Measurements from ENCODE around the gene OXGR1.

GRCh38 chr13:96994093-96995235 lies at the start of gene OXGR1:
OXGR1 (minus strand) TSS chr13:96994476.
- PRO-cap = no peak
- RRBS = 18% methylated on average over 15 of the region's 60 CpGs

GRCh38 chr13:97220297-97221037 lies 1.7 kb upstream of the MBNL2 start:
- PRO-cap = no peak
- RRBS = no CpG with 5 or more reads among the region's 2 CpGs

DNA sequence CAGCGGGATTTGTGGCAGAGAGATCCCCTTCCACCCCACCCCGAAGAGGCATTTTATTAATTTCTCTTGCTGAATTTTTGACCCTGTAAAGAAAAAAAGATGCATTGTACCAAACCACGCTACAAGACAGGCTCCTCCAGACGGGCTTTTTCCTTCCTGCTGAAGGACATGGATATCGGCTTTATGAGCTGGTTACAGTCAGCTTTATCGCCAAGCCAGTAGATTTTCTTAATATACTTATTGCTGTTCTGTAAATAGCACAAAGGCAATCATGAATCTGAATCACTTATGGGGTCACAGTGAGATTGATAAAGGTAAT lies 24.5 kb downstream of the MBNL2 start:
- PRO-cap = no peak
- RRBS = no CpG with 5 or more reads among the region's 6 CpGs

DNA sequence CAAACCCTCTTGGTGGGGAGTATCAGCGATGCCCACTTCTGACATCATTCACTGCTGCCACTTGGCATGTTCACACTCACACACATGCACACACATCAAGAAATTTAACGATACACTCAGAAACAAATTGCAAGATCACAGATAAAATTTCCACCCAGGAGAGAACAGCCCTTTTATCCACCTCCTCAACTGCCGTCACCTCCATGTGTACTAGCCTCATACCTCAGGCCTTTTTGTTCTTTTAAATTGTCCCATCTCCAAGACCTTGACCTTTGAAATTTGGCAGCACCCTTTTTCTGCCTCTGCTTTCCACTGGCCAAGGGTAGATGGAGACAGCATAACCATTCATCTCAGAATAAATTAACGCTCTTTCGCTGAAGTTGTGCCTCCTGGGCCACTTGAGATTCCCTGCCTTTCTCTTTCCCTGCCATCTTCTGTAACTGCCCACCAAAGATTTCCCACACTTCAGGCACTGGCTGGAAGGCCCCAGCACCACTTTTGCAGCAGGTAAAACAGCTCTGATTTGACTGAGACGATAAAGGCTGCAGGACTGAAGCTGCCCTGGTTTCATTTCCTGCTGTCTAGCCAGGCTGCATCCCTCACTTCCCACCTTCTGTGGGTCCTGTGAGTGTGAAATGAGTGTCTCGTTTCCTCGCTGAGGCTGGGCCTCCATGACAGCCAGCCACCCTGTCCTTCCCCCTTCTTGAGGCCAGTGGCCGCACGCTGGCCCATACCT lies 39.3 kb downstream of the MBNL2 start:
- PRO-cap = no peak
- RRBS = no CpG with 5 or more reads among the region's 10 CpGs

- PRO-cap = no peak
- RRBS = no CpG with 5 or more reads among the region's 6 CpGs
Measured at GRCh38 chr13:97269599-97270295, 47.6 kb downstream of the MBNL2 start.

DNA sequence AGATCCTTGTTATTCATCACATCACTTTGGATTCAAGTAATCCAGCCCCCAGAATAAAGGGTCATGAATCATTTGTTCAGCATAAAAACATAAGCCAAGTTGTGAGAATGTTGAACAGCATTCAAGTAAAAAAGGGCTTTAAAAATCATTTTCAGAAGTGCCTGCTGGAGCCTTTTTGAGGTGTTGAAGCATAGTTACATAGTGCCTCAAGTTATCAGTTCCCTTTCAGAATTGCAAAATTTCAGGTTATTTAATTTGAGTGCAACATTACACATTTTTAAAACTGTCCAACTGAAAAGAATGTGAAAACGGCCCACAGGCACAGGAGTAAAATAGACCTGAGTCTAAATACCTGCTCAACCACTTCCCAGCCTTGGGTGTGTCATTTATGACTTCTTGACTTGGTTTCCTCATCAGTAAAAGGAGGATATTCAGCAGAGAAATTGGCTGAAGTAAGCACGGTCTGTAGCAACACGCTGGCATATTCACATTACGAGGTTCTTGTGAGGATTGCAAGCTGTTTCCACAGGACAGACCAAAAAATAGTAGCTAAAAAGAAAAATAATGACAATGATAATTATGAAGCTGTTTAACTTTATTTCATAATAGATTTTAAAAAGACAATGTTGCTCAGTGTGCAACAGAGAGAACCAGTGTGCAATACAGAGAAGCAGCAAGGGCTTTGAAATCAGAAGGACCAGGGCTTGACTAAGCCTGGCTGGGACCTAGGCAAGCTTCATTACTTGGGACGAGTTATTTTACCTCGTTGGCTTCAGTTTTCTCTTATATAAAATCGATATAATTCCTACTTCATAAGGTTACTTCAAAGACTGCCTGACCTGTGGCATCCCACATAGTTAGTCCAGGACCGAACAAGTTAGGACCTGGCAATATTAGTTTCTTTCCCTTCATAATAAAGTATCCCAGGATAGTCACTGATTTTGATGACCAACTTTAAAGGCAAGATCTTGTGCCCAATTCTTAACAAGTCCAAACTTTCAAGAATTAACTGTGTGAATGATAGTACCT lies 56.7 kb downstream of the MBNL2 start:
- PRO-cap = bidirectional peak, plus-strand start at position 691 of the sequence, minus-strand start at position 492 of the sequence
- RRBS = no CpG with 5 or more reads among the region's 8 CpGs

DNA sequence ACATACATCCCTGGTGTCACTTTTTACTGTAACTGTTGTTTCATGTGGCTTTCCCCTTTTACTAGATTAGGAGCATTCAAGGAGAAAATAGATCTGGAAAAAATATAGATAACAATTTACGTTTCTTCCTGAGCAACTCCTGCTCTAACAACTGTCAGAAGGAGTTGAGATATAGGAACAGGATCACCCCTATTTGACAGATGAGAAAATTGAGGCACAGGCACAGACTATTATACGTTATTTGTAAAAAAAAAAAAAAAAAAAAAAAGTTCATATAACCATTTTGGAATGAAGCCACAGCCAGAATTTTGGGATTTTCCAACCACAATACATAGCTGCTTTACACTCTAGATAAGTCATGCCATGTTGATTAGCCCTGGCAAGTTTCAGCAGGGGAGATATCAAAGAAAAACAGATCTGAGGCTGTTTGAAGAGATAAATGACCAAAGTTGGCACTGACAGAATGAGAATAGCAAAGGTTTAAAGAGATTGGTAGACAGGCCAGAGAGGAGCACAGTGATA lies 105.2 kb downstream of the MBNL2 start:
- PRO-cap = no peak
- RRBS = no CpG with 5 or more reads among the region's 2 CpGs

DNA sequence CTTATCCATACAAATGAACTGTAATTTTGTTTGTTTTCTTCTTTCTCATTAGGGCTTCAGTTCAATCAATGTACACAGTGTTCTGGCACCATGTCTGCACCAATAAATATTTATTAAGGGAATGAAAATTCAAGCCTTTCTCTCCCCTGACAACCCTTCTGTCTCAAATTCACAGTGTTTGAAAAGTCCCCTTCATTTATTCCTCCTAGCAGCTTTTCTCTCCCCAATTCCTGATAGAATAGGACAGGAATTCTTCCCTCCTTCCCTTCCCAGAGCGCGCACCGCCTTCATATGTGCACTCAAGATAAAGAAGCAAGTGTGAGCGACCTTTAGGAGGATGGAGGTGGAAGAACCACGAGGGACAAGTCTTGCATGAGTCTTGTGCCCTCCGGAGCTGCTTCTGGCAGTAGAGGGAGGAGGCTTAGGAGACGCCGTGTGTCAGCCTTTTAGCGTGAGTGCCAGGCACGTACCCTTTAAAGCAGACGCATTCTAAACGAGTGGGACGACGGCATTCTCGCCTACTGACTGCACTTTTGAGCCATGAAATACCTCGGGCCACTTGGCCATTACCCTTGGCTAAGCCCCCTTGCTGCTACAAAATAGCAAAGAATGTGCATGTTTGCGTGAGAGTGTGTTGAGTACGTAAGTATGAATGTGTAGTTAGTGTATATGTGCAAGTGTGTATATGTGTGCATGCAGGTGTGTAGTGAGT lies 95.4 kb upstream of the RAP2A start:
- PRO-cap = no peak
- RRBS = no CpG with 5 or more reads among the region's 18 CpGs

DNA sequence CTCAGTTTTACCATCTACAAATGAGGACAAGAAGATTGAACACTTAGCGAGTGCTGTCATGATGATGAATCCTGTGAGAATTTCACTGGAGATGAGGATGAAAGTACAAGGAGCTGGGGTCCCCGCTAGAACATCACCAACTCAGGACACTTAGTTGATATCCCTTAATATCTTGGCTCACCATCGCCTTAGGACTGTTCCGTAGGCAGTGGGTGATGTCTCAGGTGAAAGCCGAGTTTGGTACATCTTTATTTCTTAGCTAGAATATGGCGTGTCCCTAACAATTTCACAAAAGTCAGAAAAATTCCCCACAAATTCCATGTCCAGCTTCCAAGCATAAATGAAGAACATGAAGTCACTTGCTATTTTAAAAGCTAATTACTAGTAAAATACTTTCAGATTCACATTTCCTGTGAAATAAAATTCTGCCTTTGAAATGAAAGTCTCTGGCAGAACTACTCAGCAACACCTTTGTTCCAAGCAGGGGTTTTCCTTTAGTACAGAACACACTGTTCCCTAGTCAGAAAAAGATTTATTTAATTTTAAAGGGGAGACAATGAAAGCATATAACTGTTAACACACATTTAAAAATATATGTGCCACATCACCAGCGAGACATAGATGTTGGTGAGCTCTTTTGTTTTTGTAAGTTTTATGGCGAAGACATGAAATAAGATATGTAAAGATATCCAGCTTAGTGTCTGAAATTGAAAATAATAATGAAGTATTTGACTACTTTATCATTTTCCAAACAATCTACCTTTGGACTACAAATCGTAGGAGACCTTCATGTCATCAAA lies 26.5 kb upstream of the RAP2A start:
- PRO-cap = no peak
- RRBS = no CpG with 5 or more reads among the region's 9 CpGs

DNA sequence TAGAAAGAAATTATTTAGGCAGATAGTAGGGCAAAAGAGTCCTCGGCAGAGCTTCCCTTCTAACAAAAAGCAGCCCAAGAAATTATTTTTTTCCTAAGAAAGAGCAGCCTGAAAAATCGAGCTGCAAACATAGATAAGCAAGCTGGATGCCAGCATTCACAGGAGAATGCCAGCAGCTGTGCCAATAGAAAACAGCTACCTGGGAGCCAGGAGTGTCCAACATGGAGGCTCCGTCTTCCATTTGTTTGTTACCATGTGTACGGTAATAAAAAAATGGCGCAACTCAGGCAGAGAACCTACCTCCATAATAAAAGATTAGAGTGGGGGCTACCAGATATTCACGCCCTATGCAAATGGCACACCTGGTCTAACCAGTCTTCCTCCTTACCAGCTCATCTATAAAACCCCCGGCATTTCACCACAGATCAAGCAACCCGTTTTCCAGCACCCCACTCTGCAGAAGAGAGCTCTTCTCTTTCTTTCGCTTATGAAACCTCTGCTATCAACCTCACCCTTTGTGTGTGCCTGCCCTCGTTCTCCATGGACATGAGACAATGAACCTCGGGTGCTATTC lies 77.5 kb upstream of the IPO5 start:
- PRO-cap = no peak
- RRBS = no CpG with 5 or more reads among the region's 11 CpGs

GRCh38 chr13:97967942-97968288 lies 14.4 kb downstream of the IPO5 start:
- PRO-cap = no peak
- RRBS = no CpG with 5 or more reads among the region's 3 CpGs

- PRO-cap = no peak
- RRBS = no CpG with 5 or more reads among the region's 9 CpGs
Measured at GRCh38 chr13:98266148-98266766, 89.2 kb upstream of the RNF113B start.

DNA sequence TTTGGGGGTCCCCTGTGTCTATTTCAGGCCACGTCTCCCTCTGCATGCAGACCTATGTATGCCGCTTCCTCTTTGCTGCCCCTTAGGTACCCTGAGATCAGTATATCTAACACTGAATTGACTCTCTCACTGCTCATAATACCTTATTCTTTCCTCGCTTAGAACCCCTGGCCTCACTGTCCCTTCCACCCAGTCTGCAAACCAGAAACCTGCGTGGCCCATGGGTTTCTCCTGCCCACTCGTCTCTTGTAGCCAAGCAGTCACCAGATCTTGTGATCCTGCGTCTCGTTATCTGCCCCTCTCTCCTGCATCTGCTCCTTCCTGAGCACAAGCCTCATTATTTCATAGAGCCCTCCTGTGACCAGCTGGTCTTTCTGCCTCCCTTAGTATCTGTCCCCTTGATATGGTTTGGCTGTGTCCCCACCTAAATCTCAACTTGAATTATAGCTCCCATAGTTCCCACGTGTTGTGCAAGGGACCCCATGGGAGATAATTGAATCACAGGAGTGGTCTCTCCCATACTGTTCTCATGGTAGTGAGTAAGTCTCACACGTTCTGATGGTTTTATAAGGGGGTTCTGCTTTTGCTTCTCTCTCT lies 109.0 kb upstream of the RNF113B start:
- PRO-cap = no peak
- RRBS = no CpG with 5 or more reads among the region's 9 CpGs

- PRO-cap = no peak
- RRBS = no CpG with 5 or more reads among the region's 8 CpGs
Measured at GRCh38 chr13:98301716-98302282, 124.7 kb upstream of the RNF113B start.

GRCh38 chr13:98394863-98395472 lies 181.9 kb downstream of the STK24 start:
- PRO-cap = no peak
- RRBS = 91% methylated on average over 5 of the region's 35 CpGs

GRCh38 chr13:98451570-98452873 lies 124.9 kb downstream of the STK24 start:
- PRO-cap = bidirectional peak, plus-strand start at chr13:98452069, minus-strand start at chr13:98451968
- RRBS = no CpG with 5 or more reads among the region's 29 CpGs

DNA sequence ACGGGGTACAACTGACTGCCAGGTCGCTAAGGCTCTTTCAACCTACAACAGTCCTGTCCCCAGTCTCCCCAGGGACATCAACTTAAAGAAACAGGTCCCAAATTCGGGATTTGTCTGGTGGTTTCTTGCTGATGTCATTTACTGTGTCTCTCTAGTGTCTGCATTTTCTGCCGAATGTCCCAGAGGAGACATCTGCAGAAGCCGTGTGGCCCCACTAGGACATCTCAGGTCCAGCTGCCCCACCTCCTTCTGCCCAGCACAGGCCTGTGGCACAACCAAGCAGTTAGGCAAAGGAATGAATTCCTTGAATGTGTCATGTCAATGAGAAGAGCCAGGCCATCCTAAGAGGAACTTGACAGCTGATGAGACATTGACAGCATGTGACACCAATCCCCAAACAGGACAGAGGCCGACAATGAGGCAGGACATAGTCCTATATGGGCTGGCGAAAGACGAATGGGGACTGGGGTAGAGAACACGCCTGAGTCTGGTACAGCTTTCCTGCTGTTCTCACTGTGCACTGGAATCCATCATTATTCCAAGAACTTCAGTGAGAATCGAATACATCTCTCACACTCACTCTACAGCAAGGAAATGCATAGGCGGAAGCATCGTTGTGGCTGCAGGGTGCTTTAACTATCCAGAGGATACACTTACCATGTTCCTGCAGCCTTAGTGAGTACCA lies 109.3 kb downstream of the STK24 start:
- PRO-cap = no peak
- RRBS = no CpG with 5 or more reads among the region's 12 CpGs

GRCh38 chr13:98484348-98485395 lies 92.2 kb downstream of the STK24 start:
- PRO-cap = bidirectional peak, plus-strand start at chr13:98485180, minus-strand start at chr13:98484953
- RRBS = no CpG with 5 or more reads among the region's 22 CpGs

- PRO-cap = no peak
- RRBS = no CpG with 5 or more reads among the region's 17 CpGs
Measured at GRCh38 chr13:98528814-98529327, 48.0 kb downstream of the STK24 start.

DNA sequence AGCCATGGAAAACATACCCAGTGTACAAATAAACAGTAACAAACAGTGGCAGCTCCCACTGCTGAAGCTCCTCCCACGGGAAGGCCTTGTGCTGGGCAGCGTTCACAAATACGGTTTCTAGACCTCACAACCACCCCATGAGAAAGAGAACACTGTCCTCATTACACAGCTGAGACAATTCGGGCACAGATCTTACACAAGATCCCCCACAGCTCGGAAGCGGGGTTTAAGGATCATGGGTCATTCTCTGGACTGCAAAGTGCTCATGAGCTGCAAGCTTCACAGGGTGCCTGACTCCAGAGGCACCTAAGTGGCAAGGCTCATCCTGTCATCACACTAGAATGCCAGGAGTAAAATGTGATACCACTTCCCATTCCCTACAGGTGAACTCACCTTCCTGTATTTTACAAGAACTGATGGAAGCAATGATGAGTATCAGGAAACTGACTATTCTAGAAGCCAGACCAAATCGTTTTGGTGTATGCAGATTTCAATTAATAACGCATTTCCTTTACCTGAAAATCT lies 41.3 kb downstream of the STK24 start:
- PRO-cap = no peak
- RRBS = no CpG with 5 or more reads among the region's 8 CpGs

Data from MCF 10A (cell line).